Hematopoietic multipotent progenitor cell (in vitro differentiated cells): Measurements from ENCODE around the gene NALCN.

GRCh38 chr13:99288574-99289404 lies 18.4 kb downstream of the GPR183 start:
- CAGE, long polyA plus RNA = no peak

- CAGE, long polyA plus RNA = no peak
Observed at GRCh38 chr13:99294500-99295673, 12.3 kb downstream of the GPR183 start.

GRCh38 chr13:99320607-99320967 lies 13.4 kb upstream of the GPR183 start:
- CAGE, long polyA plus RNA = no peak

- CAGE, long polyA plus RNA = no peak
Observed at GRCh38 chr13:99356787-99357748, 49.9 kb upstream of the GPR183 start.

- CAGE, long polyA plus RNA = no peak
Observed at GRCh38 chr13:99413243-99413563, 88.1 kb upstream of the TM9SF2 start.

GRCh38 chr13:99498198-99499166 lies 2.8 kb upstream of the TM9SF2 start:
- CAGE, long polyA plus RNA = no peak

DNA sequence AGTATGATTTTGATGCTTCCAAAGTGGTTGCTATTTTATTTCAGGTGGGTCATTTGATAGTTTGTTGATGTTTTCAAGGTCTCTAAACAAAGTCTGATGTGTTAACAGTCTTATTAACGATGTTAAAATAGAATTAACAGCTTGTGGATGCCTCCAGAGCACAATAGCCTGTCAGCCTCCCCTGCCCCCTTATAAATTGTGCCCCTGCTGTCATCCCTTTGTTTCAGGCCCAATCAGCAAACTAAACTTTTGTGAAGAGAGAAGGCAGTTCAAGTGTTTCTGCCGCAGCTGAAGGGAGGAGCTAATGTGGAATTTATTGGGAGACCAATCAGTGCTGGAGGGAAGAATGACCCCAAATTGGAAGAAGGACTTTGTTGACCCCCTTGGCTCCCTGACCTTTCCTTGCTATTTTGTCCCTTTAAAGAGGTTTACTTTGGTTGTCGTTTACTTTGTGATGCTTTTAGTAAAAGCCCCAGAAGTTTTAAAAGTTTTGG lies 55.3 kb downstream of the CLYBL start:
- CAGE, long polyA plus RNA = no peak

DNA sequence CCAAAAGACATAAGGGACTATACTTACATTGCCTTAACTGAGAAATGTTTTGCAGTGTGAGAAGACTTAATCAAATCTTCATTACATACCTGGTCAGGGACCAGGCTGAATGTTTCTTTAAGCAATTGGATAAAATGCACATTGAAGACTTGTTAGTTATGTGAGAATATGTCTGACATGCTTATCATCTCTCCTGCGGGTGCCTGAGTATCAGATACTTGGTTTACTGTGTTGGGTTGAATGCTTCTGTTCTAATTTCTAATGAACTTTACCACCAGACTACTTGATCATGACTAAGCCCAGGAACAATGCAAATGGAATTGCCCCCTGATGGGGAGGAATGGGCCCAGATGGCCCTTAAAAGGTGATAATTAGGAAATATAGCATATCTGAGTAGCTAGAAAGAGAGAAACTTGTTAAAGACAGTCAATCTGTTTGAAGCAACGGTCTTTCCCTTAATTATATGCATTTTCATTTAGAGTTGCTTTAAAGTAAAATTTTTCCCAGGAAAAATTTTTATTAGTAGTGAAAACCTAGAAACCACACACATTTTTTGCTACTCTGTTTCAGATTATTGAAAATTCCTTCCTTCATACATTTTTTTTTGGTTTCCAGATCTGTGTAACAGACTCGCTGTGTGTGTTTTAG lies 81.3 kb downstream of the CLYBL start:
- CAGE, long polyA plus RNA = no peak

GRCh38 chr13:99751703-99752270 lies 145.3 kb downstream of the CLYBL start:
- CAGE, long polyA plus RNA = no peak

DNA sequence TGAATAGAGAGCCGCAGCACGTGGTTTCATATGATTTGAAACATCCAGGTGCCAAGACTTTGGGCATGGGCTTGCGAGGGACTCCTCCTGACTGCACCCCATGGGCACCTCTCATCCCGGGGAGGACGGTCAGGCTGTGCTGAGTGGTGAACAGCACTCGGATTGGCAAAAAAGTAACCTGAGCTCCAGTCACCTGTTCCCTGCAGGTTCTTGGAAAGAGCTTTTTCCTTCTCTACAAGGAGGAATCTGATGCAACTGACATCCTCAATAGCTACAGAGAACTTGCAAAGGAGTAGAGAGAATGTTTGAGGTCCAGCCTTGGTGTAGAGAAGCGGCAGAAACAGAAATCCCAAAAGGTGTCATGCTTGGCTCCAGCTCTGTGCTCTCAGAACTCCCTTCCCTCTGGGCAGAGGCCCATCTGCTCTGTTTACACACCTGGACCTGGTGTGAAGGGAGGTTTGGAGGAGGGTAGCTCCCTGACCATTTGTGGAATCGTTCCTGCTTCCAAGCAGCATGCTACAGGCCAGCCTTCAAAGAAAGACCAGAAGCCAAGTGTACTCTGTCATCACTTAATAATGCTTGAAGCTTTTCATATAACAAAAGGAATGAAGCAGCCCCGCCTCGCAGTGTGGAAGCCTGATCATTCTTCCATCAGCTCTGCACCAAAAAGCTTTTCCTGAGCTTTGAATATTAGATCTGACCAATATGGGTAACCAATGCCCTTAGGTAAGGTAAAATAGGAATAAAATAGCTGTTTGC lies 63.5 kb downstream of the ZIC5 start:
- CAGE, long polyA plus RNA = no peak

- CAGE, long polyA plus RNA = no peak
Observed at GRCh38 chr13:99979428-99979806, 2.2 kb upstream of the ZIC2 start.

DNA sequence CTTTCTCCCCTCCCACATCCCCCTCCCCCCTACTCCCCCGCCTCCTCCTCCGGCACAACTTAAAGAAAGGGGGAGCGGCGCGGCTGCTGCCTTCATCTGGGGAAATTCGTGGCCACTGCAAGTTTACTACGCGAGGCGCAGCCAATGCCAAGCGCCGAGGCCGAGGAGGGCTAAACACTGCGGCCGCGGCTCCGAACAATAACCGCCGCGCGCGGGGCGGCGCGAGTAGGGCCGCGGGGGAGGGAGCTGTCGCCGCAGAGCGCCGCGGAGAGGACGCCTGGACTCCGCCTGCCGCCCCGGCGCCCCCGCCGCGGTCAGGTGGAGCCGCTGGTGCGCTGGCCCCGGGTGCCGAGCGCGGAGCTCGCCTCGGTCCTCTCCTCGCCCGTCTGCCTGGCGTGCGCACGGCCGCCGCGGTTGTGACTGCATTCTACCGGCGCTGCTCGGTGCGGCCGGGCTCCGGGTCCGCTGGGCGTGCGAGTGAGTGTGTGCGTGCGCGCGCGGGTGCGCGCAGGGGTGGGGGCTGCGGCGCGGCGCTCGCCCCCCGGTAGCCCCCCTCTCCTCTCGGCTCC lies 388 bp upstream of the ZIC2 start:
- CAGE, long polyA plus RNA = no peak

GRCh38 chr13:99983701-99984409 lies 2.3 kb downstream of the ZIC2 start:
- CAGE, long polyA plus RNA = no peak

DNA sequence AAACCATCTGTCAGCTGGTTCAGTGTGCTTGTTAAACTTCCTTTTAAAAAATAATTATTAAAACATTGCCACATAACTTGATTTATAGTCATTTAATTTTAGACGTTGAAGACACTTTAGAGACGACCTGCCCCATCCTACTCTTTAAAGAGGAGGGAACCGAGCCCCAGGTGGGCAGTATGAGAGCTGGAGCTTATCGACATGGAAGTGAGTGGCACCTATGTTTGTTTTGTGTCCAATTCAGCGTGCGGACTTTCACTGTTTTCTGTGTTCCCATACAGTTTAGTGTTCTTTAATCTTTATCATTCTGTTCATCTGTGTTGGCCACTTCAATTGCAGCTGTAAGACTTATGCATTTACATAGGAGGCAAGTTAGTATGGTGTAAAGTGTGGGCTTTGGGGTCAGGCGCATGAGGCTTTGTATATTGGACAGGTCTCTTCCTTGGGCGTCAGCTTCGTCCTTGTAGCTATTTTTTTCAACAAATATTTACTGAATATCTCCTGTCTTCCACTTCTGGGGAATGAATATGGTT lies 1.2 kb downstream of the PCCA start:
- CAGE, long polyA plus RNA = no peak

- CAGE, long polyA plus RNA = no peak
Observed at GRCh38 chr13:100091384-100091743, 2.5 kb downstream of the PCCA start.

DNA sequence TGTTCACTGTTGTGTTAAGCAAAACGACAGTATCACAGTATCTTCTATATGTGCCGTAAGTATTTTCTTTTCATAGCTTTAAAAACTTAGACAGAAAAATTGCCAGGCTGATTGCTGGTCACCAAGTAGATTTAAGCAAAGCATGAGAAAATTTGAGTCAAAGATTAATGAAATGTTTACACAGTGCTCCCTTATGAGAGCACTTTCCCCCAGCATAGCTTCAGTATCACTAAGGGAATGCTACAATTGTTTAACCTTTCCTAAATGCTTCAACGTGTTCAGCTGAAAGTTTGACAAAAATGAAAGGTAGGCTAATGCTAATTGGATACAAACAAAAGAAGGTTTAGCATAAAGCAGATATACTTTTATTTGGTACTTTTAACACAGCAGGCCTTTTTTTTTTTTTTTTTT lies 23.3 kb downstream of the PCCA start:
- CAGE, long polyA plus RNA = no peak

- CAGE, long polyA plus RNA = no peak
Observed at GRCh38 chr13:100544757-100545368, 43.7 kb downstream of the GGACT start.

DNA sequence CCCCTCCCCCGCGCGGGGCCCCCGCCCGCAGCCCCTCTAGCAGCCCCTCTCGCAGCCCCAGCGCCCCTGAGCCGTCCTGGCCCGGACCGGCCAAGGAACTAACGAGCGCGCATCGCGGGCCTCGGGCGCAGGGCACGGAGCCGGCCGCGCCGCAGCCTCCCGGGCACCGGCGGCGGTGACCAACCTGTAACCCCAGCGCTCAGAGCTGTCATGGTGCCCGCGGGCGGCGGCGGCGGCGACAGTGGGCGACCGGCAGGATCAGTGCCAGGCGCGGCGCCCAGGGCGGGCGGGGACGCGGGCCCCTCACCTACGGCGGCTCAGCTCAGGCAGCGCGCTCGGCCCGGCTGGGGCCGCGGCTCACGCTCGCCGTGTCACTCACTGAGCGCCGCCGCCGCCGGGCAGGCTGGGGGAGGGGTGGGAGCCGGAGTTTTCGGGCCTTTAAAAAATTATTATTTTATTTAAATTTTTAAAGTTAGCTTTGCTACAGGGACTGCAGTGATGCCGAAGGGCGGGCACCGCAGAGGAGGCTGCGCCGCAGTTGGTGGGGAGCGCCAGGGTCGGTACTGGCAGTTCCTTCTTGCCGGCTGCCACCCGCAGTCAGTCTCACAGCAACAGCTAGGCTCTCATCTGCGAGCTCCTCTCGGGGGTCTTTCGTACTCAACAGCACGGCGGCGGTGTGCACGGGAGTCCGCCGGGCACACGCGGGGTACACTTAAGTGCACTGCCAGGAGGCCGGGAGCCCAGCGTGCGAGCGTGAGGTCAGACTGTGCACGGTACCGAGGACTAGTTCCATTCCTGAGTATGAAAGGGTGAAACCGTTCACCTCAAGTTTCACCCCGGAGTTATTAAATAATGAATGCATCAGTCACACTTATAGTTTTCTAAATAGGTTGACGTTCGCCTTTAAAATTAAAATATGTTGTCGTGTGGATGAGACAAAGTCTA lies at the start of gene NALCN:
TSS of gene NALCN (minus strand) at position 380 of the 945 bp plus-strand sequence.
- CAGE, long polyA plus RNA = no peak

DNA sequence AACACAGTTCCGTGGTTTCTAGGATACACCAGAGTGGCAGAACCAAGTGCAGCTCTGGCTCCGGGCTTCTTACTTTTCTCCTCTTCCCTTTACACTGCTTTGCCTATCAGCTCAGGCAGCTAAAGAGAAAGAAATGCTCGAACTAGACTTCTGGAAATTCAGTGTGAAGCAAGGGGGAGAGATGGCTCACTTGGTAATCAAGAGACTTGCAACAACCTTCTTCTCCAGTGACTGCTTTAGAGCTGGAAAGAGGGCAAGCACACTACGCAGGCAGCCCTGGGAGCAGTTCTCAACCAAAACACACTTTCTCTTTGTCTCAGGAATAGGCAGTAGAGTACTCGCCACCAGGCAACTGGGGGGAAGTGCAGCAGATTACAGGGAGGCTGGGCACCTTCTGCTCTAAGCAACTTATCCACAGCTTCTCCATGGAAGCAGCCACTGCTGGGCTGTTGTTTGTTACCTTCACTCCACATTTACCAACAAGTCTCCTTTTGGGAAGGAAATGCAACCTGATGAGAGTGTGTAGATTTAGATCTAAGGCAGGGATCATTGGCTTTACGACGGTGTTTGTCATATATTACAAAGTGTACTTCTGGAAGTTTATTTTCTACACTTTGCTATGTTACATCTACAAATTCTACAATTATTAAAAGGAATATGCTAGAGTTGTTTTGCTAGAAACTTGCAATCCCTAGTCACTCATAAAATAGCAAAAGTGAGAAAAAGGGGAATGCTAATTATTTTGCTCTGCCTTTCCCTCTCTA lies 1.7 kb upstream of the FGF14 start:
- CAGE, long polyA plus RNA = no peak

GRCh38 chr13:102294530-102294946 lies 302.2 kb upstream of the TPP2 start:
- CAGE, long polyA plus RNA = no peak